ENCODE measurements around a stretch of chr2.

GRCh38 chr2:231121245-231121728 lies 3.6 kb downstream of the HTR2B start:
- PRO-cap = no peak

GRCh38 chr2:231222190-231222495 lies 23.7 kb downstream of the ARMC9 start:
- PRO-cap = no peak

- PRO-cap = bidirectional peak, plus-strand start at chr2:231270519, minus-strand start at chr2:231270298
Observed at GRCh38 chr2:231270007-231271229, 72.0 kb downstream of the ARMC9 start.

GRCh38 chr2:231355413-231355560 lies 40.2 kb upstream of the B3GNT7 start:
- PRO-cap = no peak

DNA sequence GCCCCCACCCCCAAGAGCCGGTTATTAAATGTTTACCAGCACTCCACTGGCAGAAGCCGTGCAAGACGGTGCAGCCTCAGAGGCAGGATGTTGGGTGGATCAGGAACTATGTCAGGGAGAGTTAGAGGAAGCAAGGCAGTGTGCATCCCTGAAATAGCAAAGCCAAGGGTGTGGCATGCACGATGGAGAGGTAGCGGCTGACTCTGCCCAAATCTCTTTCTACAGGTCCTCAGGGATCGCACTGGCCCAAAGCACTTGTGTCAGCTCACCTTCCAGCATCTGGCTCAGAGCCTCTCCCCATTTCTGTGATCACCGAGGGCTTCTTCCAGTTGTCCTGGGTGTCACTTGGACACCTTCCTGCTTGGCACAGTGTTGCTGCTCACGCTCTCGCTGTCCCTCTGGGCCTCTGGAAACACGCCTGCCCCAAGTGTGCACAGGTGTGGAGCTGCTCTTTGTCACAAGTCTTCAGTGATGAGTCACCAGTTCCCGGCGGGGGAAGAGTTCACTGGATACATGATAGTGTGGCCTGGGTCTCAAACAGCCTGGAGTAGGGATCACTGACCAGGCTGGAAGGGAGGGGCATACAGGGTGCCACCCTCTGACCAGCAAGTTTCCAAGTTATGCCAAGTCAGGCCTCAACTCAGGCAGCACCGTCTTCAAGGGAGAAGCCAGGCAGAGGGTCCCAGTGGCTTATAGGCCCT lies 17.3 kb upstream of the B3GNT7 start:
- PRO-cap = bidirectional peak, plus-strand start at position 621 of the sequence, minus-strand start at position 400 of the sequence

GRCh38 chr2:231399404-231399832 lies 3.9 kb downstream of the B3GNT7 start:
- PRO-cap = no peak

GRCh38 chr2:231408547-231408980 lies 13.1 kb downstream of the B3GNT7 start:
- PRO-cap = no peak

- PRO-cap = no peak
Observed at GRCh38 chr2:231455321-231455710, 9.0 kb downstream of the NCL start.

GRCh38 chr2:231464683-231465712 lies 714 bp upstream of the NCL start:
- PRO-cap = bidirectional peak, plus-strand start at chr2:231464763, minus-strand start at chr2:231464484; bidirectional peak, plus-strand start at chr2:231464998, minus-strand start at chr2:231464947

- PRO-cap = no peak
Observed at GRCh38 chr2:231597102-231597598, 4.5 kb downstream of the TEX44 start.

- PRO-cap = no peak
Observed at GRCh38 chr2:231627558-231628482, 35.2 kb downstream of the TEX44 start.

- PRO-cap = no peak
Observed at GRCh38 chr2:231789232-231790325, 3.3 kb downstream of the COPS7B start.

GRCh38 chr2:232015355-232016180 lies 54.1 kb downstream of the DIS3L2 start:
- PRO-cap = no peak

DNA sequence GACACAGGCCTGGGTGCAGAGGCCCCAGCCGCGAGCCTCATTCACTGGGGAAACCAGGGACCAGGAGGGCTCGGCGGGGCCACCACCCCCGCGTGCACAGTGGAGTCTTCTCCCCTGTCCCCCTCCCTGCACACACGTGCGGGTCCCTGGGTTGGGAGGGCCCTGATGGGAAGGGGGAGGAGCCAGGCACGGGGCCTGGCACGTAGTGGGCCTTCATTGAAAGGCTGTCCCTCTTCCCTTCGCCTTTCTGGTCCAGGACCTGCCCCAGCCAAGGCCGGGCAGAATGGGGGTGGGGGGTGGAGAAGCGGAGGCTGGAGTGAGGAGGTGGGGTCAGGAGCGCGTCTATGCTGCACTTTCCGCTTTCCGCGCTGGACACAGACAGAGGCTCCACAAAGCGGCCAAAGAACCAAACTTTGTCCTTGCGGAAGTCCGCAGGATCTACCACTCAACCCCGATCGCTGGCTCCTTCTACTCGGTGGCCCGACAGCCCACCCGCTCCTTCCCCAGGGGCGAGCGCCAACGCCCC lies 9.1 kb downstream of the ALPP start:
- PRO-cap = no peak

DNA sequence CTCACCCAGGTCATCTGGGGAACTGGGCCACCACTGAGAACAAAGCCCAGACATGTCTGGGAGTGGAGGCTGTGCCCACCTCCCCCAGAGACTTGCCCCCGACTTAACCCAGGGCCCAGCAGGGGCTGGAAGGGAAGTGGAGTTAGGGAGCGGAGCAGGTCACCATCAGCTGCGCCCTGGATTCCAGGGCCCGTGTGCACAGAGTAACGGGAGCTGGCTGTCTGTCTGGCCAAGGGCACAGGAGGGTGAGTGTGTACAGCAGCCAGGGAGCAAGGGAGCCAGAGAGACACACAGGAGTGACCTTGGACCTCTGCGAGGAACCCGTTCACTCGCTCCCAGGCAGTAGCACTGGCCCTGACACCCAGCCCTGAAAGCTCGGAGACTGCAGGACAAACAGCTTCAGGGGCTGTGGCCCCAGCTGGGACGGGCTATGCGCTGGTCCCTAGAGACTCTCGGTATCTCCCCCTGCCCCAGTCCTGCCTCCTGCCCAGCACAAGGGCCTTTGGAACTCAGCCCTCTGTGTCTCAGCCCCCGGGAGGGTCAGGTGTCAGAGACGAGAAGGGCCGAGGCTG lies 12.3 kb upstream of the ALPI start:
- PRO-cap = no peak

DNA sequence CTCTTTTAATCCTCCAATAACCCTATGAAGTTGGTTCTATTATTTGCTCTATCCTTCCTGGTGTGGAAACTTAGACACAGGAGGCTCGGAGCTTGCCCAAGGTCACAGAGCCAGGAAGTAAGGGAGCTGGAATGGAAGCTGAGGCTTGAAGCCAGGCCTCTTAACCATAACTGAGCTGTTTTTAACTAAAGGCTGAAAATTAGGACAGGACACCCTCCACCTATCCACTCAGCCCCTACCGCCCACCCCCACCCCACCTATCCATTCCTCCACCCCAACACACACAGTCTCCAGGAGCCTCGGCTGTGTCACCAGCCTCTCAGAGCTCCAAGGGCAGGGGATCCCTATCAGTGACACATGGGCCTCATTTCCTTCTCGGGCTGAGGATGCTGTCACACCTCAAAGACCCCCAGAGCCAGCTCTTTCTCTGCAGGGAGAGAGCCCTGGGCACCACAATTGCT lies 14.0 kb upstream of the ECEL1 start:
- PRO-cap = no peak

GRCh38 chr2:232574591-232575304 lies 24.3 kb downstream of the EIF4E2 start:
- PRO-cap = no peak

DNA sequence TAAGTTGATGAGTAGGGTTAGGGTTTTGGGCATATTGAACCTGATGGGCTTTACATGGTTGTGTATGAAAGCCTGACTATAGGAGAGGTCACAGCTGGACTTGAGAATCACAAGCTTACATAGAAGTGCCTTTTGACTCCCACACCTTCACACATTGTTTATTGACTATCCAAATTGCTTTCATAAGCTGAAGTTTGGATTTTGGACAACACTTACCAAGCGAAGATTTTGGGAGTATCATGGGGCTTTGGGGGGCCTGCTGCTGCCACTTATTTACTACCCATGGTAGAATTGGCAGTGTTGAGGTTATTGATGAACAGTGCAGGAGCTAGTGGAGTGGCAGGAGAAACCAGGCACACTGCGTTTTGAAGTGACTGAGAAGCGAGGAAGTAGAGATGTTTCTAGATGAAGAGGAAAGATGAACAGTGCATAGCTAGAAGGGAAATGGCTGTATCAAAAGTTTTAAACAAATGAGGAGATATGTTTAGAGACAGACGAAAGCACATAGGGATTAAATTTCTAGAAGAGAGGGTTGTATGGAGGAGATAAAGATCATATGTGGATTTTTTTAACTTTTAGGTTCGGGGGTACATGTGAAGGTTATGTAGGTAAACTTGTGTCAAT lies 33.4 kb downstream of the KCNJ13 start:
- PRO-cap = no peak

DNA sequence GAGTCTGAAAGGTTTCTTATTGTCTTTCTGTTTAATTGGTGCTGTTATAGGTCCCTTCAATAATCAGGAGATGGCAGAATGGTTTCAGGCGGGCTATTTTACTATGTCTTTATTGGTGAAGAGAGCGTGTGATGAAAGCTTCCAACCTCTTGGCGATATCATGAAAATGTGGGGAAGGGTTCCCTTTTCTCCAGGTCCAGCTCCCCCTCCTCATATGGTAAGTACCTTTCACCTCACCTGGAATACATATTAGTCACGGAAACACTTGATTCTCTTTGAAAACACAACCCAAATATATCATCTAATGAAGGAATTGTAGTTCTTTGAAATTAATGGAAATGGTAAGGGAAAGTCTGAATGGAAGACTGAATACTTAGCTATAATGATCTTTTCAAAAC lies 30.1 kb upstream of the KCNJ13 start:
- PRO-cap = no peak

- PRO-cap = no peak
Observed at GRCh38 chr2:232825055-232825513, 45.0 kb upstream of the SNORC start.

Data from bronchus (tissue), 1 donor.